PC-3 (cell line): ENCODE data around the genes GLYAT, MRPL16, CBLIF and TCN1.

DNA sequence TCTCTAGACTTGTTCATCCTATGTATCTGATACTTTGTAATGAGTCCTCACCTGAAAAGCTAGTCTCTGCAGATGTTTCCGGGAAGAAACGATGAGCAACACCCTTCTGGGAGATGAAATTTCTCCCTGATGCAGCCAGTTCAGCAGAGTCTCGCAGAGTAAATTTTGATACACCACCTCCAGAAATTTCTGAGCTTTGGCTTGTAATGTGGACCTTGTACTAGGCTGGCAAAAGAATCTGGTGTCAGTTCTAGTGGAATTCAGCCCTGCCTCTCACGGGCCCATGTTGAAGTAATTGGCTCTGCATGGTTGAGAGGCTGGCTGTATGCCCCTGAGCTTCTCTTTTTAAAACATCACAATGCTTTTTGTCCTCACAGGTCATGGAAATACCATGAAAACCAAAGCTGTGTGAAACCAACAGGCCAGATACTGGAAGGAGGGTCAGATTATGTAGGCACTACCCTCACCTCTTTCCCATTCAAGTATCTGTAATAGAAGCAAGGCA is at the start of gene GLYAT:
TSS of gene GLYAT (minus strand) at position 160 of the 505 bp plus-strand sequence.
- RAMPAGE, long total RNA, result no peak

DNA sequence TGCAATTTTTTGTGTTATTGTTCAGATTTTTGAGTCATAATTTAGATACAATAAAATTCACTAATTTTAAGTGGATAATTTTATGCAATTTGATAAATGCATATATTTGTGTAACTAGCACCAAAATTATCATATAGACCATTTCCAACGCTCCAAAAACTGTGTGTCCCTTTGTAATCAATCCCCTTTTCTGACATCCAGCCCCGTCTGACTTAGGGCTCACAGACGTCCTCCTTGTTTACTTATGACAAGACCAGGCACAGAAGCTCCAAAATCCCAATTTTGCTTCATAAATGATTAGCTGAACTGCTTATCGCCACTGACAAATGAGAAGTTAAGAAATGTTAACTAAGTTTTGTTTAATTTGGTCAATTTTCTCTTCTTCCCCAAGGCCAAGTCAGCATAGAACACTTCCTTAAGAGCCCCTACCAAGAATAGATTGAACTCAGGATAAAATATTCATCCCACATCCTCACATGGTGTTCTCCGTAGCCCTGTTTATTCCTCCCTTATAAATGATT is 30.6 kb upstream of the GLYAT start:
- RAMPAGE, long total RNA, result no peak

DNA sequence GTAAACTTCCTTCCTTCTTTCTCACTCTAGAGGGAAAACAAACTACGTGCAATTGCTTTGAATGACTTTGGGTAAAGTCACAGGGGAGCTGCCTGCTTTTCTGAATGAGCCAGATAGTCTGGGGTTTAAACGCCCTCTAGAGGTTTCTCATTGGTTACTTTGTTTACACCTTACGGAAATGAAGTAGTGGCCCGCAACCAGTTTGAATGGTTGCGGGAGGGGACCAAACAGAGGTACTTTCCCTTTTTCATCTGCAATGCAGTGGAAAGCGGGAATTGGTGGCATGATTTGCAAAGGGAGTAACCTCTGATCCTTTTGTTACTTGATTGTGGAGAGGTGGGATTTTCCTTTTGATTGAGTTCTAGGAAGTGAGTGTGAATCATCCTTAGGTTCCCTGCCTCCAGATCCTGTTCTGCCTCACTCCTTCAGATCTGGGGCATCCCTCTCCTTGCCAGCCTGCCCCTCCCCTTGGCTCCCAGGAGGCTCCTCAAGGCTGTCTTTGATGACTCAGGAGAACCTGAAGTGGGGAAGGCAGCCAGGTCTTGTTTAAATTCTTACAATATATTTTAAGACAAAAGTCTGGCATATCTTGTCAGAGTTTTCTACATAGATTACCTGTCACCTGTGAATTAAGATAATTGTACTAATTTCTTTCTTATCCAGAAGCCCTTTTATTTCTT is 15.9 kb upstream of the GLYATL1 start:
- RAMPAGE, long total RNA, result no peak

DNA sequence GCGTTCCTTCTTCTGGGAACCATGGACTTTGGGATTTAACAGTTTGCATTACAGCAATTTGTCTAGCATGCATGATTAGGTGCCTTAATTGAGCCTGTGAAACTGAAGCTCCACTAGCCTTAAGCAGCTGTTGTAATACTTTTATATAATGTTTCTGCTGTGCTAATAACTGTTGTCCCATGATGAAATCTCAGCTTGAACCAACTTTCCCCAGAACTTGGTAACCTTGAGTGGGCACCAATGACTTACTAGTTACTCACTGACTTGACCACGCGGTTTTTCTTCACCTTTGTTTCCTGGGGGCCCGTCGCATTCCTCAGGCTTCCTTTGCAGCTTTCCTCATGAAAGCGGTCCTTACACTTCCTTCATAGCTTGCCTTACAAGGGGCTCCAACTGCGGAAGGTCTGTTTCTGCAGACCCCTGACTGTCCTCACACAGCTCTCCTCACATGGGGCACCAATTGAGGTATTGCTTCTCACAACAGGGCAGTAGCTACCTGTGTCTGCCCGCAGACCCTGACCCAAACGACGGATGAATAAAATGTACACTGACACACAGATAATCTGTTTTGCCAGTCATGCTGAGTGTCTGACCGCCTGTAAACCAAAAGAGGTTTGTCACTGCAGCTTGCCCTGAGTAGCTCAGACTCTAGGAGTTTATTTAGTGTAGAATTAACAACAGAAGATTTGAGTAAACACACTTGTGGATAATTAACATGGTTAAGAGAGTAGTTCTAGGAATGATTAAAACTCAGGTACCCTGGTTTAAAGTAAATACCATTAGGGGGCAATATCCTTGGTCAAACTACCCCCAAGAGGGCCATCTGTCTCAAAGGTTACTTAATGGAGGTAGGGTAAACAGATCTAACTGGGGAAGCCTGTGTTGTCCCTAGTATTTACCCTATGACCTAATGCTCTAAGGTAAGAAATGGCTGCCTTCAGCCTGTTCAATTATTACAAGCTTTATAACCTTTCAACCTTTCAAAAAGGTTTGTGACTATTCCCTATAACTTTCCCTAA is 10.9 kb upstream of the GLYATL1 start:
- RAMPAGE, long total RNA, result no peak

GRCh38 chr11:59181520-59182609 is 9.9 kb downstream of the DTX4 start:
- RAMPAGE, long total RNA, result no peak

GRCh38 chr11:59208788-59209247 is 3.9 kb downstream of the MPEG1 start:
- RAMPAGE, long total RNA, result no peak

- RAMPAGE, long total RNA, result no peak
Measured at GRCh38 chr11:59254191-59254667, 41.5 kb upstream of the MPEG1 start.

DNA sequence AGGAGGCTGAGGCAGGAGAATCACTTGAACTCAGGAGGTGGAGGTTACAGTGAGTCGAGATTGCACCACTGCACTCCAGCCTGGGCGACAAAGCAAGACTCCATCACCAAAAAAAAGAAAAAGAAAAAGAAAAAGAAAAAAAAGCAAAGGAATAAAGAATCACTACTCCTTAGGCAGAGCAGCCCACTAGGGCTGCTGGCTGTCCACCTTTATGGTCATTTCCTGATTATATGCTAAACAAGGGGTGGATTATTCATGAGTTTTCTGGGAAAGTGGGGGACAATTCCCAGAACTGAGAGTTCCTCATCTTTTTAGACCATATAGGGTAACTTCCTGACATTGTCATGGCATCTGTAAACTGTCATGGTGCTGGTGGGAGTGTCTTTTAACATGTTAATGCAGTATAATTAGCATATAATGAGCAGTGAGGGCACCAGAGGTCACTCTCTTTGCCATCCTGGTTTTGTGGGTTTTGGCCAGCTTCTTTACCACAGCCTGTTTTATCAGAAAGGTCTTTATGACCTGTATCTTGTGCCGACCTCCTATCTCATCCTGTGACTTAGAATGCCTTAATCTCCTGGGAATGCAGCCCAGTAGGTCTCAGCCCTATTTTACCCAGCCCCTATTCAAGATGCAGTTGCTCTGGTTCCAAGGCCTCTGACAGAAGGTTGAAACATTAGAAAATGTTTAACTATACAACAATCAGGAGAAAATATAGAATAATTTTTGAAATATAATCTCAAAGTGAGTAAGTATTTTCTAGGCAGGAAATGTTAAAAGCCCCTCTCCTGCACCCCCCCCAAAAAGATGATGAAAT is 36.5 kb downstream of the OR4D9 start:
- RAMPAGE, long total RNA, result no peak

GRCh38 chr11:59550225-59550802 is 39.0 kb downstream of the OR4D9 start:
- RAMPAGE, long total RNA, result no peak

DNA sequence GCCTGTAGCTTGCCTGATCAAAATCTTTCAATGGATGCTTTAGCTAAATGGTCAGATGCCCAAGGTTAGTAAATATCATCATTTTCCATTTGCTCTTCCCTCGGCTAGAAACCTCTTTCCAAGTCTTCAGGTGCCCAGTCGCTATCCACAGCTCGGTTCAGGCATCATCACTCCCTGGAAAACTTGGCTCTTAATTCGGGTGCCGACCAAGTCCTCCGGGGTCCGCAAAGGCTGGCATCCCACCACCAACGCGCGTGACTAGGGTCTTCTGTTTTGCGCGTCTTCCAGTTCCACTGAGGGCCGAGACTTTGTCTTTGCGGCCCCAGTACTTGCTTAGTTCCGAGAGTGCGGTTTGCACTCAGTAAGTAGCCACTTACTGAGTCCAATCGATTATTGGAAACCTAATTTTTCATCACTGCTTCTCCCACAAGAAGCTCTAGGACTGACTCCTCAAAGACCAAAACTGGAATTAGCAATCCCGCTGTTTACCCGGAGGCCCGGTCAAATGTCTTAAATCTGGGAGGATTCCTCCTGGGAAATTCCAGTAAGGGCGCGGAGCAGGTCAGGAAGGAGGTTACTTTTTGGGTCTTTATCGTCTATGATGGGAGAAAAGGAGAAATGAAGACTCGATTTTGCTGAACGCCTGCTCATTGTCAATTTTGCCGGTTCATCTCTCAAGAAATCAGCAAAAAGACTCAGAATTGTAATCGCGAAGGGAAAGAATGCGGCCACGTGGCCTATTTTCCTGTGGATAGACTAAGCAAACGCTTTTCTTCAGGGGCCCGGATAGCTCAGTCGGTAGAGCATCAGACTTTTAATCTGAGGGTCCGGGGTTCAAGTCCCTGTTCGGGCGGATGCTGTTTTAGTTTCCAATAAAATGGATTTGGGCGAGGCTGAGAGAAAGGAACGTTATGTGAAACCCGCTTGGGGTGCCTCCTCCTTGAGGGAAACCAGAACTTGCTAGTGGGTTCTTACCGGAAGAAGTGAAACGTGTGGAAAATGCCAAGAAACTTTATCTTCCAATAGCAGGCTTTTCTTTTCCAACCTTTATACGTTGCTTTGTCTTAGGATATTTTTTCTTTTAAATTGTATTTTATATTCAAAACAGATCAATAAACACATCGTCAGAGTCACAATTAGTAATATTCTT is 44.7 kb downstream of the OR4D9 start:
- RAMPAGE, long total RNA, result no peak

DNA sequence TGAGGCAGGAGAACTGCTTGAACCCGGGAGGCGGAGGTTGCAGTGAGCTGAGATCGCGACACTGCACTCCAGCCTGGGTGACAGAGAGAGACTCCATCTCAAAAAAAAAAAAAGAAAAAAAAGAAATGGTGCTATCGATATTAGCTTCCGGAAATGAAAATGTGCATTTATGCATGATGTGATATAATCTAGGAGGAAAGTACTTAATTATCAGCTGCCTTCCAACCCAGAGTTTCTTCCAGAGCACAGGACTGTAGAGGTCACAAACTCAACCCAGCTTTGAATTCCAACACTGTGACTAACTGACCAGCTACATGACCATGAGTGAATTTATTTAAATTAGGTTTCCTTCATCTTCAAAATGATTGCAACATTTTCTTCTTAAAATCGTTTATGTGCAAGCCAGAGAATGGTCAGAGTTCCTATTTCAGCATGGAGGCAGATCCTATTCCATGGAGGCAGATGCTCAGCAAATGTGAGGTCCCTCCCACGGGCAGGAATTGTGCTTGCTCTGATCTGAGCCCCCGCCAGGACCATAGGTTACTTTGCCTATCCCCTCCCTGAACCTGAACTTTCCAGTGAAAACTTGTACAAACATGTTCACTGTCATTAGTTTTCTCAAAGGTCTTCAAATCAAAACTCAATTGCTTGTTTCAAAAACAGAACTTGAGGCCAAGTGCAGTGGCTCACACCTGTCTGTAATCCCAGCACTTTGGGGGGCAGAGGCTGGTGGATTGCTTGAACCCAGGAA is 42.3 kb downstream of the OSBP start:
- RAMPAGE, long total RNA, result no peak

- RAMPAGE, long total RNA, result start-site peak on the minus strand at chr11:59810736-59810776, 309 and 194 reads in 2 replicates
Measured at GRCh38 chr11:59810031-59811083, at the start of gene MRPL16. TSS of gene MRPL16 (minus strand) at chr11:59810778.

DNA sequence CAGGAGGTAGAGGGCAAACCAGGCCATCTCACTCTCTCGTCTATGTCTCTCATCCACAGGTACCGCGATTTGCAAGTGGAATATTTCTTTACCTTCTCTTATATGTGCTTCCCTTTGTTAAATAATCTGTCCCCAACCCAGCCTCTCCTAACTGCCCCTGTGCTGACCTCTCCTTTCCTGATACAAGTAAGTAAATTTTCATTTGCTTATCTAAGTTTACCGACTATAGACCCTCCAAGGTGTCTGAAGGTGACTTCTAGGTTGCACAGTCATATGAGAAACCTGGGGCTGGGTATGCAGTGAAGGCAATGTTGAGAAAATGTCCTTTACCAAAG is at the start of gene CBLIF:
TSS of gene CBLIF (minus strand) at position 73 of the 335 bp plus-strand sequence.
- RAMPAGE, long total RNA, result no peak

DNA sequence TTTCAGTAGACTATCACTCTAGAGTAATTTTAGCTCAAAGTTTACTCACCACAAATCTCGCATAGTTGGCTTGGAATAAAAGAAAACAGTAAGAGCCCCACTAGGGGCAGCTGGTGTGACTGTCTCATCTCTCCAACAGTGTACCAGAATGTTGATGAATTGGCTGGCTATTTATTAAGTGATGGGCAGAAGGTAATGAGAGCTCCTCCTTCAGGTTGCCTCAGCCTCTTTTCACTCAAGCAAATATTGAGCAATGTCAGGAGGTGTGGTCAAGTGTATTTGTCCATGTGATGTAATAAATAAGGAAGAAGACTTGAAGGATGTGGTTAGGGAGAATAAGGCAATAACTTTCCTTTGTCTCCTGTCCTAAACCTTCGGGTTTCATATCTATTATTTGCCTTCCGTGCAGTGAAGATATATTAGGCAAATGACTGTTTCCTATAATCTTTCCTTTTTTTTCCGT is at the start of gene TCN1:
TSS of gene TCN1 (minus strand) at position 145 of the 463 bp plus-strand sequence.
- RAMPAGE, long total RNA, result no peak

- RAMPAGE, long total RNA, result no peak
Measured at GRCh38 chr11:60282125-60282895, 1.8 kb downstream of the MS4A4A start.

- RAMPAGE, long total RNA, result no peak
Measured at GRCh38 chr11:60850421-60851192, 5.1 kb downstream of the PTGDR2 start.

DNA sequence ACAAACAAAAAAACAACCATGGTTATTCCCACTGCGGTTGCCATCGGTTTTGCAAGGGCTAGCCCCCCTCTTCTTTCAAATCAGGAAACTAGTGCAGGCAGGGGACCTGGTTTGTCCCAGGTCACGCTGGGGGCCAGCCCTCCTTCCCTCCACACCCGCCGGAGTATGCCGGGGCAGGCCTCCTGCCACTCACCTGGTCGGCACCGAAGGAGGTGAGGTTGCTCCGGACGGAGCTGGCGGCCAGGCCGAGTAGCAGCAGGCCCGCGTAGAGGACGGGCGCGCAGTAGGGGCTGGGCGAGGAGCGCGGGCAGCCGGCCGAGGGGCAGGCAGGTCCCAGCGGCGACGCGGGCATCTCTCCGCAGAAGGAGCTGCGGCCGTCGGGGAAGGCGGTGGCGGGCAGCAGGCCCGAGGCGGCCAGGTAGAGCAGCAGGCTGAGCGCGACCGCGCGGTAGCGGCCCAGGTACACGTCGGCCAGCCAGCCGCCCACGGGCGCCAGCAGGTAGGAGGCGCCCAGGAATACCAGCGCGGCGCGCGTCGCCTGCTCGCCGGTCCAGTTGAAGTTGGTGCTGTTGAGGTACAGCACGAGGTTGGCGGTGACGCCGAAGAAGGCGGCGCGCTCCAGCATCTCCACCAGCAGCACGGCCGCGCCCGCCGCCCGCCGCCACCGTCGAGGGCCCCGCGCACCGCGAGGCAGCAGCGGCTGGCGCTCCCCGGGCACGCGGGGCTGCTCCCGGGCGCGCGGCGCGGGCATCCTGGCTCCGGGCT is 993 bp downstream of the SLC15A3 start:
- RAMPAGE, long total RNA, result no peak

DNA sequence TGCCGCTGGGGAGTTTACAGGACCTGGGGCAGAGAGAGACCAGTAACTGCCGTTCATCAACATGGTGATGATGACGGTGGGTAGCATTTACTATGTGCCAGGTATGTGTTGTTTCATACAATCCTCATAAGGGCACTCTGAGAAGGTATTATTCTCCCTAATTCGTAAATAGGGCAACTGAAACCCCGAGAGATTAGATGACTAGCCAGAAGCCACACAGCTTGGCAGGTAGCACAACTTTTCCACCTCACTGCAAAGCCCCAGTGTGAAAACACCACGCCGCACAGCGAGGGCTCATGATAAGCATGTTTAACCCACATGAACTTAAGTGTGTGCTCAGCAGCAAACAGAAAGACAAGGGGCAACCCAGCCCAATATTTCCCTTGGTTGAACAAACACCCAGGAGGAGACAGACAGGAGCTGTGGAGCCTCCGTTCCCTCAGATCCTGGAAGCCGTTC is 52.1 kb downstream of the CD6 start:
- RAMPAGE, long total RNA, result no peak

- RAMPAGE, long total RNA, result no peak
Measured at GRCh38 chr11:61042601-61042930, 59.7 kb upstream of the CD5 start.

GRCh38 chr11:61126331-61127321 is 24.3 kb downstream of the CD5 start:
- RAMPAGE, long total RNA, result no peak